CD14-positive monocyte (primary cell): ENCODE measurements around a stretch of chr13.

- CAGE, long polyA plus RNA: no peak
Observed at GRCh38 chr13:110916303-110917085, 1.6 kb upstream of the ANKRD10 start.

DNA sequence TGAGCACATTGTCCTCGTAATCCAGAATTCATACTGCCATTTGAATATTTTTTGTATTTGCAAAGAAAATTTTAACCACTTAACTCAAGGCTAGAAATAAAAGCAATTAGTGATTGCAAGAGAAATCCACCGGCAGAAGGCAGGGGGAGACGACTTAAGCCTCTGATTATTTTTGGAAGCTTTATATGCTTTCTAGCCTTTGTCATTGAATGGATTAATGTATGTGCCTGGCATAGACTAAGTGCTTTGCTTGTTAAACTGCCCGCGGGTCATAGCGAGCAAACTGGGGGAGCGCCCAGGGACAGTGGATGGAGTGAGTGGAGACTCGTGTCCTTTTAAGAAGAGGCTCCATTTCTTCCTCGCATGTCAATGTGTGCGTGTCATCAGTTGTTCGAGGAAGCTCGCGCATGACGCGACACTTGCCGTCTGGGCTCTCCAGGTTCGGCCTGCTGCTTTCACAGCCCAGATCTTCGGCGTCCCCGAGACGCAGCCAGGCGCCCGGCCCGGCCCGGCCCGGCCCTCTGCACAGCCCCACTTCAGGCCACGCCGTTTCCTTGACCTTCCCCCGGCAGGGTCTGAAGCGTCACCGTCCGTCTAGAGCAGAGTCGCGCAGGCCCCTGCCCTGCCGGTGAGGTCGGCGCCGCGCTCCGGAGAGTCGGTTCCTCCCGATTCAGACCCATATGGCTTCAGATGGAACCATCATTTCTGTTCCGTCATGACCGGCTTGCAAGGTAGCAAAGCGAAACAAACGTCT is 791 bp upstream of the ARHGEF7 start:
- CAGE, long polyA plus RNA: no peak

GRCh38 chr13:111212036-111212701 is 97.1 kb downstream of the ARHGEF7 start:
- CAGE, long polyA plus RNA: no peak

GRCh38 chr13:111215580-111216044 is 100.5 kb downstream of the ARHGEF7 start:
- CAGE, long polyA plus RNA: no peak

DNA sequence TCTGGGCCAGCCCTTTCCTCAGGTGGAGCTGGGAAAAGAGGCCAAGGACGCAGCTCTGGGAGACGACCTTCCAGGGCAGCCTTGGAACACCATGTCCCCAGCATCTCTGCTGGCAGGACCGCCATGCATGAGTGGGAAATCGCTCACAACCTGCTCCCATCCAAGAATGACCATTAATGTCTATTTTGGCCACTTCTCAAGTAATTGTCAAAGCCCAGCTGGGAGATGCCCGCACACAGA is 321.9 kb downstream of the TEX29 start:
- CAGE, long polyA plus RNA: no peak

- CAGE, long polyA plus RNA: no peak
Observed at GRCh38 chr13:112161912-112162285, 95.0 kb downstream of the SOX1 start.

GRCh38 chr13:112204801-112205388 is 137.9 kb downstream of the SOX1 start:
- CAGE, long polyA plus RNA: no peak

- CAGE, long polyA plus RNA: no peak
Observed at GRCh38 chr13:112473797-112474218, 97.7 kb downstream of the SPACA7 start.

DNA sequence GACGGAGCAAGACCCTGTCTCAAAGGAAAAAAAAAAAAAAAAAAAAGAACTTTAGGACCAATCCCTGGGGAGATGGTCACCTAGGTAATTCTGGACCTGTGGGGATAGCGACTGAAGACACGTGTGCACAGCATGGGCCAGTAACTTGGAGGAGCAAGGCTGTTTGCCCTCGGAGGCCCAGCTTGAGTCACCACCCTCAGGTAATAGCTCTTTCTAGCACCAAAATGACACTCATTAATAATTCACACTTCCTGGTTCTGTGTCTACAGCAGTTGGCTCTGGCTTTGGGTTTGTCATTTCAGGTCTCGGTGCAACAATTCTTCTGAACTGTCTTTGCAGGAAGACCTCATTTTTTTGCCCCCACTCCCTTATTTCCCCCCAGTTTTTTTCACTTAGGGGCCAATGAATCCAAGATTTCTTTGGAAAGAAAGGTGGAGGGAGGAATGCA is 3.9 kb upstream of the ATP11A start:
- CAGE, long polyA plus RNA: no peak

DNA sequence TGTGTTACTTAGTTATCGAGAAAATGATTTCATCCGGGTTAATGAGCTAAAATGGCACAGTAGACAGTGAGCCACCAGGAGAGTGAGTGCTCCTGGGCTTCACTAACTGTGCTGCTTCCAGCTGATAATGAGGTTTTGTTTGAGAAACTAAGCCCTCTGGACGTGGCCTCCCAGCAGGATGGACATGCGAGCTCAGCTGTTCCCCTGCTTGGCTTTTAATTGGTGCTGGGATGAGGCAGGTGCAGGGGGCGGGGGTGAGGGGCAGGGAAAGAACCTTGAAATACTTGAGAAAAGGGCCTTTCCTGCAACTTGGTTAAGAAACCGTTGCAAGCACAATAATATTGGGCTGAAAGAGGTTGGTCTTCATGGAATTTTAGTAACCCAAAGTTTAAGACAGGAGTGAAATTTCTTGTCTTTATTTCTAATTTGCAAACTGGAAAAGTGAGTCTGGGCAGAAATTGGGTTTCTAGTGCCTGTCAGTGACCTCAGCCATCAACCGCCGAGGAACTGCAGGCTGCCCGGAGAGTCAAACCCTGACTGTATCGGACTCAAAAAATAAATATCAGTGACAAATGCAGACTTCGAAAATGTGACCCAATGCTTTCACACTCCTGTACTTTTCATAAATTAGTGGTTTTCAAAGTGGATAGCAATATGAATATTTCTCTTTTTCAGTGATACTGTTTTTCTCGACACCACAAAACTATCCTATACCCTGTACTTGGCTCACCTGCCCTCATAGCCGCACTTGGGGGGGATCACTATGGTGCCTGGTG is 44.4 kb downstream of the ATP11A start:
- CAGE, long polyA plus RNA: no peak

GRCh38 chr13:112735491-112735910 is 45.7 kb downstream of the ATP11A start:
- CAGE, long polyA plus RNA: no peak

DNA sequence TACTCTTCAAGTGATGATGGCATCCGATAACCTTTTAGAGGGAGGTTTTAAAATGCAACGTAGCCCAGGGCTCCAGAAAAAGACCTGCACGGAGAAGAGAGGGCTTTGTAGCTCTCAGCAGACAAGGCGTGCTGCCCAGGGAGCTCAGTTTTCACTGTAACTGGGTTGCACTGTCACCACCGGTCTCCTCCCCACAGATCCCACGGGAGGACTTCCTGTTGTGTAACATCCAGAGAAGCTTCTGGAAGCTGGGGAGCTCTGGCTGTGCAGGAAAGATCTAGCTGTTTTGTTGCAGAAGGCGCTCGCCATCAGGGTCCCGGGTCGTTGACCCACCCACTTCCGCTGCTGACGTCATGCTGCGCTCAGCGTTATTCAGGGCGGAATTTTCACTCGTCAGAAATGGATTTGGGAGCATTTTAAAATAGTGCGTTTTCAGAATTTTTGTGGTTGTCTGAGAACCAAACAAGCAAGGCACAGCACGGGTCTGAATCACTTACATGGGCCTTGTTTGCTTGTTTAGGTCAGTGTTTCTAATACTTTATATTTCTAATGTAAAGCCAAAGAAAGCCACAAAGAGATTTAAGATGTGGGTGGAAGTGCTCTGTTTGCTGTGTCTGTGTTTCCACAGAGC is 50.8 kb downstream of the ATP11A start:
- CAGE, long polyA plus RNA: no peak

DNA sequence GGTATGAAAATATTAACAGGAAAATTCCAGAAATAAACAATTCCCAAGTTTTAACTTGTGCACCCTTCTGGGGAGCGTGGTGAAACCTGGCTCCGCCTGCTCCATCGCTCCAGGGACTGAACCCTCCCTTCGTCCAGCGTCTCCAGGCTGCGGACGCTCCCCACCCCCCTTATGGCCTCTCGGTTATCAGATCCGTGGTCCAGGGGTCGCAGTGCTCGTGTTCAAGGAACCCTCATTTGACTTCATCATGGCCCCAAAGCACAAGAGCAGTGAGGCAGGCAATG is 71.1 kb downstream of the ATP11A start:
- CAGE, long polyA plus RNA: no peak

DNA sequence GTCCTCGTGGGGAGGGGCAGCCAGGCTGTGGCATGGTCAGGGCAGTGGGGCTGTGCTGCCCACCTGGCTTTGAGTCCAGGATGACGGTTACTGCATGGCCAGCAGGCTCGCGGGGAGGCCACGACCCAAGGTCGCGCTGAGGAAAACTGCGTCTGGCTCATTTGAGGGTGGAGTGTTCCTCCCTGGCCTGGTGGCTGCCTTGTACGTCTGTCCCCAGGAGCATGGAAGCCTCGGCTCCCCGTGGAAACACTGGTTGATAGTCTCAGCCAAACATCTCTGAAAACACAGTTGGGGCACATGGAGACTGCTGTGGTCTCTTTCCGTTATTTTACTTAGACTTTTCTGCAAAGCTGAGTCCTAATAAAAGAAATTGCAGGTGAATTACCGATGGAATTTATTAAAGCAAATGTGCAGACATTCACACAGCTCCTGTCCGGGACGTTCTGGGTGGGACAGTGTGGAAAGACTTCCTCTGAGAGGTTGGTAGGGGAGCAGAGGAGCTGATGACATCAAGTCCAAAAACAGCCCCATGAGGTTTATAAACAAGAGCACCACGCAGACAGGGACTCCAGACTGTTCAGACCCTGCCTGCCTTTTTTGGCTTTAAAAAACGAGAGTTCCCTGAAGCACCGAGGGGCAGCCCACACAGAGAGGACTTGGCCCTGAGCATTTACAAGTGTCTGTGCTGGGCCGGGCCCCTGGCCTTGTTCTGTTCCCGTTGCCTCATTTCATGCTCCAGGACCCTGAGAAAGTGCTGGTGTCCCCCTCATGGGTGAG is 93.0 kb downstream of the ATP11A start:
- CAGE, long polyA plus RNA: no peak

DNA sequence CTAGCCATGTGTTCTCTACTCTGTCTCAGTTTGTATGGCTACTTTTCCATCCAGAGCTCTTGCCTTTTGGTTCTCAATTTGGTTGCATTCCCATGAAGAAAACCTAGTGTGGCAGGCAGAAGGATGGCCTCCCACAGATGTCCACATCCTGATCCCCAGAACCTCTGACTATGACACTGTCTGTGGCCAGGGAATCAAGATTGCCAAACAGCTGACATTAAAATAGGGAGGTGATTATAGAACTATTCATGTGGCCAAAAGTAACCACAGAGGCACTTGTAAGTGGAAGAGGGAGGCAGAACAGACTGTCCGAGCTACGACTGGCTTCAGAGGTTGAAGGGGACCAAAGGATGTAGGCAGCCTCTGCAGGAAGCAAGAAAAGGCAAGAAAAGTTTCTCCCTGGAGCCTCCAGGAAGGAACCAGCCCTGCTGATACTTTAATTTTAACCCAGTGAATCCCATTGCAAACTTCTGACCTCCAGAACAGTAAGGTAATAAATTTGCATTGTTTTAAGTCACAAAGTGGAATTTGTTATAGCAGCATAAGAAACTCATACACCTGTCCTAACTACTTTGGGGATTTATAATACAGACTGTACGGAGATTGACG is 106.4 kb downstream of the ATP11A start:
- CAGE, long polyA plus RNA: no peak

GRCh38 chr13:112873200-112874170 is 95.5 kb upstream of the MCF2L start:
- CAGE, long polyA plus RNA: no peak

DNA sequence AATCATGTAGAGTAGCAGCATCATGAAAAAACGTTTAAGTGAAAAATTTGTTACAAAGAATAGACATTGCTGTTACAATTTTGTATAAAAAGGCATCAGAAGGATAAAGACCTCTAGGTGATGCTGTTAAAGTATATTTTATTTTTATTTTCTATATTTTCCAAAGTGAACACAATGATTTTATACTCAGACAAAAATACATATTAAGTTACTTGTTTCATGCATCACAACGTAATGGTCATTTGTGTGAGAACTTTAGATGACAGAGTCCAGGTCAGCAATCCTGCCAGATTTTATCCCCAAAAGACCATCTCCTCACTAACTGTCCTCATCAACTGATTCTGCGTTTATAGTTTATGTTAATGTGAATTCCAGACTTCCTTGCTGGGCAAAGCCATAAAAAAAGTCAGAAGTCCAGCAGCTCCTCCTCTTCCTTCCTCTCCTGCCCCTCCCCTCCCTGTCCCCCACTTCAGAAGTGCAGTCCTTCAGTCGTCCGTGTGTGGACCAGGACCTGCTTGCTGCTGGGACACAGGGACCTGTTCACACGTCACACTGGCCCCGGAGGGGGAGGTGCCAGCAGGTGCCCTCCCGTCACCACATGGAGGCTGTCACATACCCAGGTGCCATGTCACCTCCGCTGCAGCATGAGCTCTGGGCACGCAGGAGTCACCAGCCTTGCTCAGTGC is 4.2 kb upstream of the MCF2L start:
- CAGE, long polyA plus RNA: no peak

DNA sequence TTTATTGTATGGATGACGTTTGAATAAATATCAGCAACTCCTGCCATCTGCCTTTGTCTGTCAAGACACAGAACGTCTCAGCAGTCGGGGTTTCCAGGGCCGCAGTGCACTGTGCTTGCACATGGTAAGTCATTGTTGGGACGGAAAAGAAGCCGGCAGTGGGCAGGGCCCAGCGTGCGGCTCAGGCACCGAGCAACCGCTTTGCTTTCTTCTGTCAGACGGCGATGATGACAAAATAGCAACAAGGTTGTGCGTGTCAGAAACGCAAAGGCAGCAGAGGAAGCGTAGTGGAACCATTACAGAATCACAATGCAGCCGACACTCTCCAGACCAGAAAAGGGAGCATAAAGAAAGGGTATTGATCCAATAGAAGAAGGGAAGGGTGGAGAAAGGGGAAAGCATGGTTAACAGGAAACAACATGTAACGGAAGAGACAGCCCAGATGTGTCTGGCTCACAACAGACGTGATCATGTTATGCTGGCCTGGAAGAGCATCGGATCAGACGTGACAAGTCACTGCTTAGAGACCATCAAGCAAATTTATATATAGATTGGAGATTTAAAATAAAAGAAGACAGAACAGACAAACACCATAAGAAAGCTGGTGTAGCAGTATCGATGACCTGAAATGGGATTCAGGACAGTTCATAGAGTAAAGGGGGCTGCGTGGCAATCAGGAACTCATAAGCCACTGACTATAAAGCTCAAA is 6.9 kb upstream of the F7 start:
- CAGE, long polyA plus RNA: no peak

DNA sequence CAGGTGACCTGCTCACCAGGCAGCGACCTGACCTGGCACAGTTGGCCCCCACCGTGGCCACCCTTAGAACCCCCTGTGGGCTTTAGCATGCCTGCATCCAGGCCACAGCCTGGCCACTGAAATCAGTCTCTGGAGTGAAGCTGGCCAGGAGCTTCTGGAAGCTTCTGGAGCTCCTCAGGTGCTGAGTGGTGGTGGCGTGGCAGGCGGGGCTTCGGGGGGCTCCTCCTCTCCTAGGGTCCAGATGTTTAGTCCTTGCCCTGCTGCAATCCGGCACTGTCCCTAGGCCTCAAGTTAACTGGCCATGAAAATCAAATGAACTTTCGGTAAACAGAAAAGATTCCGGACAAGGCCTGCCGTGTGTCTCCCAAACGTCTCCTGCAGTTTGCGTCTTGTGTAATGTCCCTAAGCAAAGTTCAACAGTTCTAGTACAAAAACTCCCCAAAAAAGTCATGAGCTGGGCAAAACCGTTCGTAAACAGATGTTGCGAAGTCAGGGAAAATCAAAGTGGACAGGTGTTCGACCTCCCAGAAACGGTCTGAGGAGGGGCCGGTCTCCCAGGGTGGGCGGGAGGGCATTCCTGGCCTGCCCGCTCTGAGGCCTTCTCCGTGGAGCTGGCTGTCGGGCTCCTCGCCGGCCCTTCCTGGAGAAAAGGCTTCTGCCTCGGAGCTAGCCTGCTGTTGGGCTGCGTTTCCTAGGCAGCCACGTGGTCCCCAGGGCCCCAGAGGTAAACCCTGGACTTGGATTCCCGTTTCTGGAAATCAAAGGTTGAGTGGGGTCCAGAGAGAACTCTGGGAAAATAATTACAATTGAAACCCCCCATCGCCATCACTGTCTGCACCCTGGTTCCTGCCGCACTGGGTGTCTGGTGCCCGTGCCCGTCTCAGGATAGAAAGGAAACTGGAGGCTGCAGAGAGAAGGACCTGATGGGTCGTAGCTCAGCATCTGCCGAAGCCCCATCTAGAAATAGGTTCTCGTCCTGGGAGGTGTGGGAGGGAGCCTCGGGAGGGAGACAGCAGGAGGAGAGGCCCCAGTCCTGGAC is 8.1 kb upstream of the PROZ start:
- CAGE, long polyA plus RNA: no peak

DNA sequence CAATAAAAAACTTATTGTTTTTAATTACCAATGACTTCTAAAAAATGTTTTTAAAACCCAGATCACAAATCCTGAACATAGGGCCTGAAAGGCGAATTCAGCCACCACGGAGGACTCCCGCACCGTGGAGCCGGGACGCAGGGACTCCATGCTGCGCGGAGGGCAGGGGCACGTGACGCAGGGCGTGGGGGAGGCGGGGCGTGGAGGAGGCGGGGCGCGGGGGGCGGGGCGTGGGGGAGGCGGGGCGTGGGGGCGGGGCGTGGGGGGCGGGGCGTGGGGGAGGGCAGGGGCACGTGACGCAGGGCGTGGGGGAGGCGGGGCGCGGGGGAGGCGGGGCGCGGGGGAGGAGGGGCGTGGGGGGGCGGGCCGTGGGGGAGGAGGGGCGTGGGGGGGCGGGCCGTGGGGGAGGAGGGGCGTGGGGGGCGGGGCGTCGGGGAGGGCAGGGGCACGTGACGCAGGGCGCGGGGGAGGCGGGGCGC is 4.6 kb upstream of the PROZ start:
- CAGE, long polyA plus RNA: no peak